SEM (cell line): ENCODE data around the genes RFTN1 and DAZL.

DNA sequence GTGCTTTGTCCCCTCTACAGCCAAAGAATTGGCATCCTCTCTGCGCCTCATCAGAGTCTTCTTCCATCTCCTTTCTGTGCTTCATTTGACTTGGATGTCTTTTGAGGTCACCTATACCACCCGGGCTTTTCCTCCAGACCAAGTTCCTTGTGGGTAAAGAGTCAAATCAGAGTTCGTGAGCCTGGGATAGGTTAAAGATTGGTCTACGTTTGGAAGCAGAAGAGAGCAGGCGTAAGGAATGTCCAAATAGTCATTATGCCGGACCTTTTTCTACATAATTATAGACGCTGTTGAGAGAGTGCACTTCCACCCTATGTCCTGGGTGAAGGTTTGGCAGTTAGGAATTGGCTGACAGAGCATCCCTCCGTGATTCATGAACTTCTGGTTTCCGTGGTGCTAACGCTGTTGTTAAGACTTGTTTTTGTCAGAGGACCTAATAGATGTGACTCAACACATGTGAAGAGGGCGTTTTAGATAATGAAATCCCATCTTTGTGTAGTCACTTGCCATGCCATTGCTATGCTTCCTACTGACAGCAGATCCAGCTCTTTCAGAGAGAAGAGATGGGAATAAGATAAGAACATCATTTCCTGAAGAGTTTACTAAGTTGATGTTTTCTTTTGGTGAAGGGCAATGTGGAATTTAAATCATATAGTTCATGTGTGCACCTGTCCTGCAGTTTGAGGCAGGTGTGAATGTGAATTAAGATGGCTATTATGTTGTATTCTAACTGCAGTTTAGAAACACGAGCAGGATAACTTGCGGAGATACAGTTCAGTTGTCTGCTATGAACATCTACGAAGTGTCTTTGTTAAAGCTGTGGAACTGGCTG lies 1.2 kb downstream of the EAF1 start:
- PRO-cap, result no peak

GRCh38 chr3:15467819-15468299 lies 40.5 kb downstream of the EAF1 start:
- PRO-cap, result no peak

DNA sequence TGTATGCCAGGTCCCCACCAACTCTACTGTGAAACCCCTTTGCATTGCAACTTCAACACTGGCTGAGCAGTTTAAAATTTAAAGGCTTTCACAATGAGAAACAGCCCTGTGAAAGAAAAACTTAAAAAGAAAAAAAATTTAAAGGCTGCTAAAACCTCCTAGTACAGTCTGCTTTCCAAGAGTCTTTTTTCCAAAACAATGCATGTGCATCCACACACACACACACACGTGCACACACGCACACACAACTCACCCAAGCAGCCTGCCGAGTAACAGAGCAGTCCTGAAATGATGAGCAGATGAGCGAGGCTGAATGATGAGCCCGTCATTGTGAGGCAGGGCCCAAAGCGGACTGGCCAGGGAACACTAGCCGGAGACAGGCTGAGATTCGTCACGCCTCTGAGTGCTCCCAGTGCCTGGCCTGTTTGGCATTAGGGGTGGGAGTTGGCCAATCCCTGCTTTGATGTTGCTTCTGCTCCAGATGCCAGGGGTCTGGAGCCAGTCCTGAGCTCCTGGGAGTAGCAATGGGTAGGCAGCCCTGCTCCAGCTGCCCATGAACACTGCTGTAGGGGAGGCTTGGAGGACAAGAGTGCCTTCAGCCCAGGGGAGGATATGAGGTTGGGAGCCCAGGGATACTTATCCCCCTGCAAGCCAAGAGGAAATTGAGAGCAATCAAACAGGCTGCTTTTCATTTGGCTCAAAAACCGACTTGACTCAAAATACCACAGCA lies 23.1 kb downstream of the COLQ start:
- PRO-cap, result no peak

- PRO-cap, result no peak
Observed at GRCh38 chr3:15647588-15648220, 46.2 kb downstream of the BTD start.

DNA sequence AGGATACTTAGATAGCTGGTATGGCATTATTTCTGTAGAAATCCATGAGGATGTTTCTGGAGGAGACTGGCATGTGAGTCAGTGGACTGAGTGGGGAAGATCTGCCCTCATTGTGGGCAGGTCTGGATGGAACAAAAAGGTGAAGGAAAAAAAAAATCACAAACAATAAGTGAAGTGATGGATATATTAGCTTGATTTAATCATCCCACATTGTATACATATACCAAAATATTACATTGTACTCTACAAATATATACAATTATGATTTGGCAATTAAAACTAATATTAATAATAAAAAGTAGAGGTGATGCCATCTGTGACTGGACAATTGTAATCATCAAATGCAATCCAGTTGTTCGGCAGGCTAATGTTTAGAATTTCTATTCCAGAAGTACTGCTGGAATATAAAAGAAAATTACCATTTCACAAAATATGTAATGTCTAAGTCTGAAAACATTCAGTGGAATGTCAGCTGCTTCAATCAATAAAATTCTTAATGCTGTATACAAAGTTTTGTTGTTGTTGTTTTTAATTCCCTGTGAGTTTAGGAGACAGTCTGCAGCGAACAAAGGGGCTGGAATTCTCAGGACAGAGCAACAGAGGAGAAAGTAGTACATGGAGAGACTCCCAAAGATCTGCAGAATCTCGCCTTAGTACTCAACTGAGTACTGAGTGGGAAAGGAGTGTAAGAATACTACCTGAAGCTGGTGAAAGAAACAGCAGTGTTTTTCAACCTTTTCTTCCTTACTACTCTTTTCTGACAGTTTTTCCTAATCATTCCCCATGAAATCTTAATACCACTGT lies 16.3 kb downstream of the ANKRD28 start:
- PRO-cap, result no peak

GRCh38 chr3:15796281-15796777 lies 1.4 kb downstream of the ANKRD28 start:
- PRO-cap, result no peak

DNA sequence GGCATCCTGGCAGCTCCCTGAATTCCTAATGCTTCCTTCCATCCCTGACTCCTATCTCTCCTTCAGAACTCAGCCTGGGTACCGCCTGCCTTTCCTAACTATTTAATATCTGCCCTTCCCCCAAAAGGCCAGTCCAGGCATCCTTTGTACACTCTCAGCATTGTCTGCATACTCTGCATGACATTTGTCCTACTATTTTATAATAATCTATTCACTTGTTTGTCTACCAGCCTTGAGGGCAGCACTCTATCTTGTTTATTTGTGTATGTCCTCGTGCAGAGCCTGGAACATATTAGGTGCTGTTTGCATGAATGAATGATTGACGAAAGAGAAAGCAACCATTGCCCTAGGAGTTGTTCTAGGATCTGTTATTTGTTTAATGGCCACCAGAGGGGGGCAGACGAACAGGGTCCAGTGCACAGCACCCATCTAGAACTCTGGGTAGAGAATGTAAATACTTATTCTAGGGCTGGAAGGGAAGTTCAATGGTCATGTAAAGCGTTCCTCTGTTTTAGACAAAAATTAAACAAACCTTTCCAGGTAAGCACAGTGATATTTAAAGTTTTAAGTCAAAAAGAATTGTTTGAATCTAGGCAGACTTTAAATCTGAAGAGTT lies 125.9 kb upstream of the GALNT15 start:
- PRO-cap, result no peak

GRCh38 chr3:16060211-16061463 lies 113.8 kb upstream of the GALNT15 start:
- PRO-cap, result no peak

DNA sequence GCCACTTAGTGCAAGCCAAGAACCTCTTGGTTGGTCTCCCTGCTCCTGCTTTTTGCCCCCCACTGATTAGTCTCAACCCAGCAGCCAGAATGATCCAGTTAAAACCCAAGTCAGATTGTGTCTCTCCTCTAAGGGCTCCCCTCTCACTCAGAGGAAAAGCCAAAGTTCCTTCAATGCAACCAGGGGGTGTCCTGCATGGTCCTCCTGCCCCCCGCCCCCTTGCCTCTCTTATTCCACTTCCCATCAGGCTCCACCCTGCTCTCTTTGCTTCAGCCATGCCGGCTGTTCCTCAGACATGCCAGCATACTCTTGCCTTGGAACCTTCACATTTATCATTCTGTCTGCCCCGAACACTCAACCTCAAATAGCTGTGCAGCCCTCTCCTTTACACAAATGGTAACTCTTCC lies 948 bp upstream of the GALNT15 start:
- PRO-cap, result no peak

DNA sequence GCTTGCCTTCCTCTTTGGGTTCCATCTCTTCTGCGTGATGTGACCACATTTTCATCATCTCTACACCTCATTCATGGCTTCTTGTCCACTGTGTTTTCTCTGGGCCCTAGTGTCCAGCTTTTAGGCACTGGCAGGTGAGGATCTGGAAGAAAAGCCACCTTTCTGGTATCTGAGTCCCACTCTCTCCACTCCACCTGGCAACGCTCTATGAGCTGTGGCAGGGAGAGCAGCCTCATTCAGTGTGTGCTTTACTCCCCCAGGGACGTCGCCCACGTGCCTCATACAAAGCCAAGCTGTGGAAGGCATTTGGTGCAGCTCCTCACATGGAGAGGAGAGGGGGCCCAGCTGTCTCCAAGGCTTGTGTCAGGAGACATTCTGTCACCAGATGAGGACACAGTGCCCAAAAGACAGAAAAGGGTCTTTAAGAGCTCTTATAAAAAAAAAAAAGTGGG lies 29.2 kb downstream of the GALNT15 start:
- PRO-cap, result no peak

GRCh38 chr3:16284598-16285225 lies 19.7 kb downstream of the OXNAD1 start:
- PRO-cap, result no peak

DNA sequence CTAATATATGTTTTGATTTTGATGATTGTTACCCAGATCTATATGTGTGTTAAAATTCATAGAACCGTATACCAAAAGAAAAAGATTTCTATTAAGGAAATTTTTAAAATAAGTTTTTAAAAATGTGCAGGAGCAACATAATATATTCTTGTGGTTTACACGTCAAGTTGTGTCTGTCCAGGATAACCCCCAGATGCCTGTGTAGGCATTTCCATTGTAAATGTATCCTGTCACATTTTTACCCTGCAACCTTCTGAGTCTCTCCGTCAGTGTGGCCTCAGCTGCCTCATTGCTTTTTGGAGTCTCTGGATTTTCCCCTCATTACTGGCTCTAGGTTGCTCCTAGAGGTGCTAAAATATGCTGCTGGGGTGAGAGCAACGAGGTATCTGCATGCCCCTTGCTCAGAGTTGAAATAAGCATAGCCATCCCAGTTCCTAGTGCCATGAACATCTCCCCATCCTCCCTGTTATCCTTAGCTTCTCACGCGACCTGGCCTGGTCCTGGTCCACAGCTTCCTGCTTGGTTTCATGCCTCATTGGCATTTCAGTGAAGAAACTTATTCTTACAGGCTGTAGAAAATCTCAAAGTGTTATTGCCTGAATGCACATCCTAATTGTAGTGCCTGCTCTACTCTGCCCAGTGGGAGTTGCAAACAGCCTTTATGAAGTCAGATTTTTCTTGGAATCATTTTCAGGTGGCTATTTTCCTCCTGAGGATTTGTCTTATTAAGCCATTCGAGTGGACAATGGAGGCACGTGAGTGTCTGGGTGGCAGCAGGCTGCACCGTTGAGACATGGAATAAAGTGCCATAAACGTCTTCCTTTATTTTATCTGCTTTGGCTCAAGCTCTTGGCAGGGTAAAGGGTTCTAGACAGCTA lies 33.1 kb downstream of the OXNAD1 start:
- PRO-cap, result no peak

- PRO-cap, result no peak
Observed at GRCh38 chr3:16302399-16302965, 37.5 kb downstream of the OXNAD1 start.

- PRO-cap, result no peak
Observed at GRCh38 chr3:16315378-16316376, 50.7 kb downstream of the OXNAD1 start.

GRCh38 chr3:16332876-16333273 lies 67.9 kb downstream of the OXNAD1 start:
- PRO-cap, result no peak

- PRO-cap, result no peak
Observed at GRCh38 chr3:16503128-16504019, 10.1 kb downstream of the RFTN1 start.

DNA sequence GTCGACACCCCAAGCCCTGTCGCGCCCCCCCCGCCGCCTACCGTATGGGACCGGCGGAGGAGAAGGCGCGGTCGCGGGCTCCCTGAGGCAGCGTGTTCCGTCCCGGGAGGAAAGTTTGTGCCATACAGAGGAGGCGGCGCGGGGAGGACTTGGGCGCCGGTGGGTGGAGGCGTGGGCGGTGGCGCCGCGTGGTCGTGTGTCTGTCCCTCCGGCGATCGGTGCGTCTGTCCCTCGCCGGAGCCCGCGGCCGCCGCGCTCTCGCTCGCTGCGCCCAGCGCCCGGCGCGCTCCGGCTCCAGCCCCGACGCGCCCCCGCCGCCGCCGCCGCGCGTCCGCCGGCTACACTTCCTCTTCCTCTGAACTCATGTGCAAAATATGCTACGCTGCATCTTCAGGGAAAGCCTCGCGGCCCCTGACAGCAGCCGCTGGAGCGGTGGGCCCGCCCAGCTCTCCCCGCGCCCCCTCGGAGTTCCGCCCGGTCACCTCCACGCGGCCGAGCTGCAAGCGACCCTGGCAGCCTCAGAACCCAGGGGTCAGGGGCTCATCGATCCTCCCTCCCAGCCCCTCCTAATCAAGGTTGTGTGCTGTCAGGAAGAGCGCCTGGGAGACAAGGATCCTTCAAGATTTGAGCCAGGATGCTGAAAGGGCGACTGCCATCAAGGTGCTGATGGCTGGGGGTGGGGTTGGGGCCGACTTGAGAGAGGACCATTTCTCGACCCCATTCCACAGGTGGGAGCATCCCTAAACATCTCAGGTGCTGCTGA lies at the start of gene RFTN1:
Gene RFTN1 (minus strand): TSS at position 299 of the 763 bp plus-strand sequence.
- PRO-cap, result bidirectional peak, plus-strand start at position 393 of the sequence, minus-strand start at position 376 of the sequence

DNA sequence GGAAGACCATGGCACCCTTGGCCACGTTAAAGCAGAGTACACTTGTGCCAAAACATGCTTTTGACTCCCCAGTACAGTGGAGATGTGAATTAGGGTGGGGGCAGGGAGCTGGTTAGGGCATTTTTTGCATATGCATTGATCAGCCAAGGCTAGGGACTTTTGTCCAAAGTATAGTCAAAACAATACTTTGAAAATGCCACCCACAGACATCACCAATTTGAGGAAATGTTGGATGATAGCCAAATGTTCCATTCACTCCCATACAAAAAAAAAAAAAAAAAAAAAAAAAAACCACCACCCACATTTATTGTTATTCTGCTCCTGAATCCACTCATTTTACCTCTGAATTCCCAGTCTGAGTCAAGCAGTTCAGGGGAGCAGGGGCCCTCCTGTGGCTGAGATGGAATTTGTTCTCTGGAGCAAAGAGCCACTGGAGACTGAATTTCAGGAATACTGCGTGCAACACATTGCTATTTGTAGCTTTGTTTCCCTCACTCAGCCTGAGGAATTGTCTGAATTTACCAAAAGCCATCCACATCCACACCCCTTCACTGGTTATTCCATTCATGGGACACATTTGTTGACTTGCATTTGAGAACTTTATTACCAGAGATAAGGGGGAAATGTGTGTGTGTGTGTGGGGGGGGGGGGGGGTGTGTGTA lies 3.6 kb upstream of the RFTN1 start:
- PRO-cap, result no peak

DNA sequence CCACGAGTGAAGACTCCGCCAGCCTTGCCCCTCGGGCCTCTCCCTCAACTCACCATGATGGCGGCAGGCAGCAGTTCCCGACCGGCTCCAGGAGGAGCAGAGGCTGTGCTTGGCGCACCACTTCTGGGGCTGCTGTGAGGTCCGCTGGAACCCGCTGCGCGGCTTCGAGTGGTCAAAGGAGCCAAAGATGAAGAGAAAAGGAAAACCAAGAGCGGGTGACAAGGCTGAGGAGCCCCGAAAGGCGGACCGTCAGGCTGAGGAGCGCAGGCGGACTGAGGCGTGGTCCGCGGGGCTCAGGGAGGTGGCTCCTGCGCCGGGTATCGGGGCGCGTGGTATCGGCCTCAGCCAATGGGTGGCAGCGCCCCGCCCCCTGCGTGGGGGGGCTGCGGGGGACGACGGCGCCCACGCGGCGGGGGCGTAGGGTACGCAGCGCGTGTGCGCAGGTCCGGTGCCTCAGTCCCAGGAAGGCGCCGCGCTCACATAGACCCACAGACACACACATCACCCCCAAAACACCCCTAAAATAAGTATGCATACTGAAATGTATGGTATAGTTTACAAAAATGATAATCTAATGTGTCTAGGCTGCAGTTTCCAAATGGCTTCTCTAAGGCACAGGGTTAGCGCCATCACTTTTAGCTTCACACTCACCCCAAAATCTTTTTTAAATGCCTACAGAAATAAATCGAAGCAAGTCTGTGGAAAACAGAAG lies at the start of gene DAZL:
Gene DAZL (minus strand): TSS at position 274 of the 712 bp plus-strand sequence.
- PRO-cap, result no peak

DNA sequence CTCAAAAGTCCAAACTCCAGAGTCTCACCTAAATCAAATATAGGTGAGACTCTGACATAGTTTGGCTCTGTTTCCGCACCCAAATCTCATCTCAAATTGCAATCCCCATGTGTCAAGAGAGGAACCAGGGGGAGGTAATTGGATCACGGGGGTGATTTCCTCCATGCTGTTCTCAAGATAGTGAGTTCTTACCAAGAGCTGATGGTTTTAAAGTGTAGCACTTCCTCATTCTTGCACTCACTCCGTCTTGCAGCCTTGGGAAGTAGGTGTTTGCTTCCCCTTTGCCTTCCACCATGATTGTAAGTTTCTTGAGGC lies 96.1 kb upstream of the PLCL2 start:
- PRO-cap, result no peak